H4 (cell line): ENCODE data around the genes ABCF1 and MDC1.

DNA sequence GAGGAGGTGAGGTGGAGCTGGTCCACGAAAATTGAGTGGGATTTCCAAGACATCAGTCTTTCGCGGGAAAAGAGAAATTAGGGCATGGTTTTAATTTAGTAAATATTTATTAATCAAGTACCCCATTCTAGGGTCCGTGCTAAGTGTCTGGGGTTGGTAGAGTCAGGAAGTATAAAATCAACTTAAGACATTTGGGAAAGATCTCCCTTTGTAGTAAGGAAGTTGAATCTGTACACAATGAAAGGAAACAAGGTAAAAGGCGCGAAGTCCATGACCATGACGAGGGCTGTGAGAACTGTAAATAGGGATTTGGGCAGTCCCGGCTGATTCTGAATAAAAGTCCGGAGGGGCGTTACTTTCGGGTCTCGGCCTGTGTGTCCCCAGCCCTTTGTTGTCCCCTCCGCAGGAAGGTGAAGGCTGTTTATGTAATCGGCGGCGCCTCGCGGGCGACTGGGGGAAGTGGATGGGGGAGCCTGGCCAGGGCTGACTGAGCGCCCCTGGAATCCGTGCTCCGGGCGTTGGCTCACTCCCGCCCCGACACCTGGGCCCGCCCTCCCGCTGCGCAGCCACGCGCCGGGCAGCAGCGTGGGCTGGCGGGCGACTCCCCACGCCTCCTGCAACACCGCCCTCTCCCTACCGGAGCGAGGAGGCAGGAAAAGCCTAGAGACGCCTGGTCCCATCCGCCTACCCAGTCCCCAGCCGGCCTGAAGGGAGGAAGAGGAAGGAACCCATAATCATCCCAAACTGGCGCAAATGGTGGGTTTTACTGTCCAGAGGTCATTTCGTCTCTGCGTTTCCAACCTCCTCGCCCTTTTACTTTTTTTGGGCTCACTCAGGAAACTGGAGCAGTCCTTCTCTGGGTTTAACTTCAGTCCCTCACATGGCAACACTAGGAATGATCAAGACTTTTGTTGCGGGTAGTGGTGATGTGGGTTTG, 12.2 kb downstream of the TRIM31 start:
- RAMPAGE, long total RNA: no peak

DNA sequence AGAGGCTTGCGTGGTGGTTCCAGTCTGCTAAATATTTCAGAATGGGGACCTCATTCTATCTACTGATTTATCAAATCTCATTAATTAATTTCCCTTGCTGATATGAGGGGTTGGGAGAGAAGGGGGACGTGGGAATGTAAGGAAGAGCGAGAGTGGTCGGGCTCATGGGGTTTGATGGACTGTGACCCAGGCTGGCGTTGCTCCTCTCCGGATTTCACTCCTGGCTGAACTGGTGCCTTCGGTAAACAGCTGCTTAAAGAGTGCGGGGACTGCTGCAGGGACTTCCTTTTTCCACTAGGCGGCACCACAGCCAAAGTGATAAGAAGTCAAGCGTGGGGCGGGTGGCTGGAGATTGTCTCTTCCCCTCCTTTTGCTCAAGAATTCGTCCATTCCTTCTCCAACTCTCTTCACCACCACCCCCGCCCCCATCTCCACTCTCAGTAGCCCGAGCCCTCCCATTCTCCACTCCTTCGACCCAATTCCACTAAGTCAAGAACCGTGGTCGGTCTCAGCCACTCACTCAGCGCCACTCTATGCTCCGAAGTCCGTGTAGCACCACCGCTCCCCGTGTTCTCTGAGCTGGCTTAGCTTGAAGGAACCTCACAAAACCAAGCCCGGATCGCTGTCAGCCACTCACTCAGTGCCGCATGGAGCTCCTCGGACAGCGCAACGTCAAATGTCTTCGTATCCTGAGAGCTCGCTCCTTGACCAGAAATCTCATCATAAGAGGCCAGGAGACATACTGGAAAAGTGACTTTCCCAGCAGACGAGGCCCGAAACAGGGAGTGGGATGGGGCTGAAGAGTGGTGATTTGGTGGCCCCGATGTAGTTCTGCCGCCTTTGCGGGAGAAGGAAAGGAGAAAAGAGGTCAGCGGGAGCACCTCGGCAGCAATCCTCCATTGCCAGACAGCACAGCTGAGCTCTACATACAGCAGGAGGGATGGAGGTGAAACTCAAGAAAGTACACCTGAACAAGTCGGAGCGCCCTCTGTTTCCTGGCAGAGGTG, 9.6 kb downstream of the TRIM31 start:
- RAMPAGE, long total RNA: no peak

- RAMPAGE, long total RNA: no peak
Observed at GRCh38 chr6:30130795-30131616, 4.9 kb upstream of the TRIM40 start.

GRCh38 chr6:30187053-30187572, 23.8 kb downstream of the TRIM15 start:
- RAMPAGE, long total RNA: no peak

- RAMPAGE, long total RNA: no peak
Observed at GRCh38 chr6:30283136-30284092, 43.3 kb upstream of the TRIM39 start.

DNA sequence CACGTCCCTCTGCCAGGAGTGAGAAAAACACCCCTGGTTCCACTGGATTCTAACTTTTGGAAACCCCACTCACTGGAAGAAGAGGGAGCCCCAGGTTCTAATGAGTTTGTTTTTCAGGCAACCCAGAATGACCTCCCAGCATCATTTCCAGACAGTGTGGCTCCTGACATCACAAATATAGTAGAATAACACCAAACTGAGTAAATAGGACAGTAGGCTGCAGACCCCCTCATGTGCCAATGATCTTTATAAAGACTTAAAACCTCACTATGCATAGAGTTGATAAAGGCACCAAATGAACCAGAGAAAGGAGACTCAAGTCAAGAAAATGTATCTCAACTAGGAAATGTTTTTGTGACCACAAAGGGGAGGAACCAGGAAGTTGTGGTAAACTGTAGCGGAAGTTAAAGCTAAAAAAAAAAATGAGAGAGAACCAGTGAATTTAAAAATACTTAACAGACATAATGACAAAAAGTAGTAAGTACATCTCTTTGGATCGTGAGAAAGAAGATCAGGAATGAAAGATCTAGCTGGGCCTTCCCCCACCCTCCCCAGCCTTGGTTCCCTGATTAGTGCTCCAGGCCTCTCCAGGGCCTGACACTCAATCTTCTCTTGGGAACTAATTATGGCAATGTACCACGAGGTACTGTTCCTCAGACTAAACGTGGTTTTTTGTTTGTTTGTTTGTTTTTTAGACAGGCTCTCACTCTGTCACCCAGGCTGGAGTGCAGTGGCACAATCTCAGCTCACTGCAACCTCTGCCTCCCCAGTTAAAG, 19.9 kb downstream of the HLA-E start:
- RAMPAGE, long total RNA: no peak

- RAMPAGE, long total RNA: no peak
Observed at GRCh38 chr6:30521070-30521658, 31.9 kb downstream of the HLA-E start.

DNA sequence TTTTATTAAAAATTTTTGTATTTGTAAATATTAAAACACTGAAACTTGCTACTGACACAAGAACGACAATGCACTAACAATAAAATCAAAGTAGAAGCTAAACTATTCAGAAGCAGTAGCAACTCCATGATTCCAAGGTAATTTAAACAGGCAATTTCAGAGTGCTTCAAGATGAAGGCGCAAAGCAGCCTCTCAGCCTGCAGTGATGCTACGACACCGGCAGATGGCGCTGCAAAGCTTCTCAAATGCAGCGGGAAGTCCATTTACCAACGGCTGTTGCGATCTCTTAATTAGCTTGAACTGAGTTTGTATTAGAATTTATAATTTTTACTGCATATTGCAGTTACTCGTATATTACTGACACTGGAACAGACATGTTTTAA, 14.9 kb downstream of the GNL1 start:
- RAMPAGE, long total RNA: no peak

DNA sequence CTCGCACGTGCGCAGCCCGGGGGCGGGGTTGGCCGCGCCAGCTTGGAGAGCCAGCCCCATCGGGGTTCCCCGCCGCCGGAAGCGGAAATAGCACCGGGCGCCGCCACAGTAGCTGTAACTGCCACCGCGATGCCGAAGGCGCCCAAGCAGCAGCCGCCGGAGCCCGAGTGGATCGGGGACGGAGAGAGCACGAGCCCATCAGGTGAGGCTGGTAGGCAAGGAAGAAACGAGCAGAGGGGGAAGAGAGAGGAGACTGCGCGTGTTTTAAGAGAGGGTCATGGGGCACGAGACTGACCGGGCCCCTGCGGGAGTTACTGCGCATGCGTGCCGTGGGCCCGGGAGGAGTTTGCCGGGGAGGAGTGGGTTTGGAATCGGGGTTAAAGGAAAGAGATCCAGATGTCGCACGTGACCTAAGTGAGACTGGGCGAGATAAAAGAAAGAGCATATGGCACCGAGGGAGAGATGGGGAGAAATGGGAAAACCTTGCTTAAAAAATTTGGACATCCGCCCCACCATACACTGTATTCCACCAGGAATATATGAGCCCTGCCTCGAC, at the start of gene ABCF1:
ABCF1 (plus strand) TSS at position 84 of the 556 bp plus-strand sequence.
- RAMPAGE, long total RNA: start-site peak on the plus strand centred at position 102 of the sequence, 43 bp wide, 814 reads

DNA sequence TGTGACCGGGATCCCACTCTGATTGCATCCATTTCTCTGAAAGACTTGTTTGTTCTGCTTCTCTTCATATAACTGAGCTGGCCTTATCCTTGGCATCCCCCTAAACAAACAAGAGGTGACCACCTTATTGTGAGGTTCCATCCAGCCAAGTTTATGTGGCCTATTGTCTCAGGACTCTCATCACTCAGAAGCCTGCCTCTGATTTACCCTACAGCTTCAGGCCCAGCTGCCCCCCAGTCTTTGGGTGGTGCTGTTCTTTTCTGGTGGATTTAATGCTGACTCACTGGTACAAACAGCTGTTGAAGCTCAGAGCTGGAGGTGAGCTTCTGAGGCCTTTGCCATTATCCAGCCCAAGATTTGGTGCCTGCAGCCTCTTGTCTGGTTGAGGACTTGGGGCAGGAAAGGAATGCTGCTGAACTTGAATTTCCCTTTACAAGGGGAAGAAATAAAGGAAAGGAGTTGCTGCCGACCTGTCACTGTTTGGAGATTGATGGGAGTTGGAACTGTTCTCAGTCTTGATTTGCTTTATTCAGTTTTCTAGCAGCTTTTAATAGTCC, 19.7 kb downstream of the ABCF1 start:
- RAMPAGE, long total RNA: no peak

- RAMPAGE, long total RNA: no peak
Observed at GRCh38 chr6:30652712-30653888, 6.2 kb downstream of the C6orf136 start.

GRCh38 chr6:30716959-30717906, at the start of gene MDC1:
Gene MDC1, minus strand, starts transcription at chr6:30717281.
- RAMPAGE, long total RNA: no peak

DNA sequence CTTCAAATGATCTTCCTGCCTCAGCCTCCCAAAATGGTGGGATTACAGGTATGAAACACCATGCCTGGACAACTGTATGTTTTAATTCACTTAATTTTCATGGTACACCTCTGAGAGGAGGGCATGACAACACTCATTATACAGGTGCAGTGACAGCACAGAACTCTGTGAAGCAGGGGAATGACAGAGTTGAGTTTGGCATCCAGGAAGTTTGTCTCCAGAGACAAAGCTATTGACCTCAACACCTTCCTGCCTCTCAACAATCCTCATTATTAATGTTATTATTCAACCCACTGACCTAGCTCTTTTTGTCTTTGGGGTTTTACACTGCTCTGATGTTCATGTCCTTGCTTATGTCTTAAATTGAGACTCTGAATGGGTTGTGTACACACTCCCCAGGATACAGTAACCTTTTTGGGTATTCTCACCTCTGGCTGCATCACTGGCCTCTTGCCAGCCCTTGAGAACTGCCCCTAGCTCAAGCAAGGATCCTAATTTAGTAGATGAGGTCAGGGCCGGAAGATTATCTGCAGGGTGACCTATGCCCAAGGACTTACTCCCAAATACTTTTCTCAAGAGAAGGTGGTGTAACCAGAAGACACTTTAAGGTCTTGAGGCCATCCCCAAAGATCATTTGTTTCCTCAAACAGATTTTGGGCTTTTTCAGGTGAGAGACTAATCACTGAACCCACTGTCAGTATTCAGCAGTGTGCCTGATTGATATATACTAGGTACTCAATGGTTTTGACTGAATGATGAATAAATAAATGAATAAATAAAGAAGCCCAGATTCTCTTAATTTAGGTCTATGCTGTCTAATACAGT, 13.1 kb upstream of the IER3 start:
- RAMPAGE, long total RNA: no peak

- RAMPAGE, long total RNA: no peak
Observed at GRCh38 chr6:30768747-30769912, 24.8 kb upstream of the IER3 start.

- RAMPAGE, long total RNA: no peak
Observed at GRCh38 chr6:30769913-30770603, 25.7 kb upstream of the IER3 start.

DNA sequence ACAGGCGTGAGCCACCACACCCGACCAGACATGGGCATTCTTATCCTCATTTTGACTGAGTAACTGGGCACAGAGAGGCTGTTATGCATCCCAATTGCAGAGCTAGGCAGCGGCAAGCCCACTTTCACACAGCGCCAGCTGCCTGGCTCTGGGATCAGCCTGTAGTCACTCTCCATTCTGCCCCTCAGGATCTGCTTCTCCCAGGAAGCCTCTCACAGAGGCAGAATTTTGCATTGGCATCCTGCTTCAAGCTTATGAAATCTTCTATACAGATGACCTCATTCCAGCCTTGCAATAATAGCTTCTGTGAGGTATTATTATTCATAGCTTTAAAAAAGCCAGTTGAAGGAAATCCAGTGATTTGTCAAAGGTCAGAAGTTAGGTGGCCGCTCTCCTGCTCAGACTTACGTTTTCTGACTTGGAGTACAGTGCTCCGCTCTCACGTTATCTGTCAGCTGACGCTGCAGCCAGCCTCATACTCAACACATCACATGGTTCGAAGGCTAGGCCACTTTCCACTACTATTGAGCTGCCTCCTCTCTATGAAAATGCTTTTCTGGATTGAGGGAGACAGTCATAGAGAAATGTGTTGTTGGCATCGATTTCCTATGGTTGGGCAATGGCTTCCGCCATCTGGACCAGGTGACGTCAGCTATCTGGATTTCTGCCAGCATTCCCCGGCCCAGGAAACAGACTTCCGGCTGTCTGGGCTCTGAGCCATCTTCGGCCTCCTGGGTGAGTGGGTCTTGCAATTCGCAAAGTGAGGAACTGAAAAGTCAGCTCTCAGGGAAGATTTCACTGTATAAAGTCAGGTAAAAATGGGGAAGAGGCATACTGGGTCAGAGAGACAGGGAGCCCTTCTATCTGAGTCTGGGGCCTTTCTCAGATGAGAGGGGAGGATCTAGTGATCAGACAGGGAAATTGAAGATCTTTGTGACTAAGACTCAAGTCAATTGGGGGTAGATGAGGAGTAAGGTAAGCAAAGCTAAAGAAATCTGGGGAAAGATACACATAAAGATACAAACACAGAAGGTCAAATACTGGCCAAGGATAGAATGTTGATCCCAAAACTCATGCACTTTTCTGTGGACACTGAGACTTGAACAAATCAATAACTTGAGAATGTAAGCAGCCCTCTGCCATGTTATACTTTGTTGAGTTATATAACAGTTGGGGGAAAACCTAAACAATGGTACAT, 37.4 kb upstream of the IER3 start:
- RAMPAGE, long total RNA: no peak

DNA sequence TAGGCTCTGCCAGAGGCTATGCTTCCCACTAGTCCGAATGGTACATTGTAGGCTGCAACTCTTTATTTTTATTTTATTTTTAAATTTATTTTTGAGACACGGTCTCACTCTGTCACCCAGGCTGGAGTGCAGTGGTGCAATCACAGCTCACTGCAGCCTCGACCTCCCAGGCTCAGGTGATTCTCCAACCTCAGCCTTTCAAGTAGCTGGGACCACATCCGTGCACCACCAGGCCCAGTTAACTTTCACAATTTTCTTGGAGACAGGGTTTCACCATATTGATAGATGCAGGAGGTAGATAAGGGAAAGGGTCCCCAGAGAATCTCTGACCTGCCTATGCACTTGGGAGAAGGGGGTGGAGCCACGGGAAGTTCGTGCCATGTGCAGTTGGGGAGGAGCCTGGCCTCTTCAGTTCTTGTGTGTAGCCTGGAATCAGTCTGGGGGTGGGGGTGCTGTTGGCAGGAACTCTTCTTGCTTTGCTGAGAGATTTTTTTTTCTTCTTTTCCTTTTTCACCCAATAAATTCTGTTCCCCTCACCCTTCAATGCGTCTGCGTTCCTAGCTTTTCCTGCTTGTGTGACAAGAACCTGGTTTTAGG, 41.2 kb upstream of the DDR1 start:
- RAMPAGE, long total RNA: no peak

DNA sequence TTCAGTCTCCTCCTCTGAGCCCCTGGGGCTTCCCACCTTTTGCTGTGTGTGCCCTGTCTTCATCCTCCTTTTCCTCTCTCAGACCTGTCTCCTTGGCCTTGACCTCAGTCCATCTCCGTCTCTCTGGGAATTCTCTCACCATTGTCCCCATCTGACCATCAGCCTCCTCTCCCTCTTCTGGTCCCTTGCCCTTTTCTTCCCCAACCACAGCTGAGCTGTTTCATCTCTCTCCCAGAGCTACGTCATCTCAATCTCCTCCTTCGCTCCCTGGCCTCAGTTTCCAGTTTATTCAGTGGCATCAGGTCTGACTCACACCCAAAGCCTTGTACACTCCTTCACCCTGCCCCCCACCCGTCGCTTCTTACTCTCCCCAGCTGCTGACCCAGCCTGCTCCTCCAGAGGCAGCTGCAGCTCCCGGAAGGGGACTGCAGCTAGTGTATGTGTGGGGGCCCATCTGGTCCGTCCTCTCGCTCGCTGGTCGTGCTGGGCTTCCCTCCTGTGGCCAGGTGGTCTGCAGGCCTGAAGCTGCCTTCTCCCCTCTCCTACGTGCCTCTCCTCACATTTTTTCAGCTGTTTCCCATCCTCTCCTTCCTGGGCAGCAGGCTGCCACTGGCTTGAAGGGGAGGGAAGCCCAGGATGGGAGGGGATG, 2.5 kb upstream of the DDR1 start:
- RAMPAGE, long total RNA: no peak

GRCh38 chr6:30930273-30931025, 1.5 kb downstream of the SFTA2 start:
- RAMPAGE, long total RNA: no peak

DNA sequence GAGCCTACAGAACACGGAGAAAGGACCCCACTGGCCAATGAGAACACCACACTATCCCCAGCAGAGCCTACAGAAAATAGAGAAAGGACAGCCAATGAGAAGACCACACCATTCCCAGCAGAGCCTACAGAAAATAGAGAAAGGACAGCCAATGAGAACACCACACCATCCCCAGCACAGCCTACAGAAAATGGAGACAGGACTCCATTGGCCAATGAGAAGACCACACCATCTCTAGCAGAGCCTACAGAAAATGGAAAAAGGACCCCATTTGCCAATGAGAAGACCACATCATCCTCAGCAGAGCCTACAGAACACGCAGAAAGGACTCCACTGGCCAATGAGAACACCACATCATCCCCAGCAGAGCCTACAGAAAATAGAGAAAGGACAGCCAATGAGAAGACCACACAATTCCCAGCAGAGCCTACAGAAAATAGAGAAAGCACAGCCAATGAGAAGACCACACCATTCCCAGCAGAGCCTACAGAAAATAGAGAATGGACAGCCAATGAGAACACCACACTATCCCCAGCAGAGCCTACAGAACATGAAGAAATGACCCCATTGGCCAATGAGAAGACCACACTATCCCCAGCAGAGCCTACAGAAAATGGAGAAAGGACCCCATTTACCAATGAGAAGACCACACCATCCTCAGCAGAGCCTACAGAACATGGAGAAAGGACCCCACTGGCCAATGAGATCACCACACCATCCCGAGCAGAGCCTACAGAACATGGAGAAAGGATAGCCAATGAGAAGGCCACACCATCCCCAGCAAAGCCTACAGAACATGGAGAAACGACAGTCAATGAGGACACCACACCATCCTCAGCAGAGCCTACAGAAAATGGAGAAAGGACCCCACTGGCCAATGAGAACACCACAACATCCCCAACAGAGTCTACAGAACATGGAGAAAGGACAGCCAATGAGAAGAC, 10.1 kb downstream of the MUCL3 start:
- RAMPAGE, long total RNA: no peak